Mammary epithelial cell (primary cell): ENCODE data around the genes CDH2, DSC2 and GAREM1.

DNA sequence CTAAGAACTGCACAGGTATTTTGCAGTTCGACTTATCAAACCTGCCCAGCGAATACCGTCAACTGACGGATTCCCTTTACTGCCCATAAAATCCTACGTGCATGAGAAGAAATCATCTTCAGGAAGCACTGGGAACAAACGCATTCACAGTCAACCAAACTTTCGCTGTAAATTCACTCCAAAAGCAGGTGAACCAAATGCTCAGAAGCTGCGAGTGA, 3.3 kb downstream of the ZNF521 start:
- CAGE, long polyA plus RNA = no peak
- RRBS = no CpG with 5 or more reads among the region's 8 CpGs

DNA sequence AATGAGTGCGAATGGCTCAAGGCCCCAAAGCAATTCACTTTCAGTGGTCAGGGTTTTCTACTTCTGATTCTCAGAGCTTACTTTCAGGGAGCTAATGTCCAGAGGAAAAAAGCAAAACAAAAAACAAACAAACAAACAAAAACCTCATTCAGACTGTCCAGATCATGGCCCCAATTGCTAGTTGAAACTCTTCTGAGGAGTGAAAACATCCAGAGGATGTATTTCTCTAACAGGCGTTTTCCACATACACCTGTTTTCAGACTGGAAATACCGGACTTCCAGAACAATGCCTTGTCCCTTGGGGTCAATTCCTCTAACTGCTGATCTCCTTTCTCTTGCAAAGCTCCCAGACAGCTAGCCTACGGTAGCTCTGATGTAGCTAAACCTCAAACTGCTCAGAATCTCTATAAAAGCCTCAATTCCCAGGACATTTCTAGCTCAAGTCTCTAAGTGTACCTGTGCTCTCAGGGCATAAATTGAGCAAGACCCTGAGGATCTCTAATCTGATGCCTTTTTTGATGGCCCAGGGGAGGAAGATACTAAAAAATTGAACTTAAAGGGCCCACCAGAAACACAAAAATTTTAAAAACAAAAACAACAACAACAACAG, 323.5 kb upstream of the ZNF521 start:
- CAGE, long polyA plus RNA = no peak
- RRBS = no CpG with 5 or more reads among the region's 4 CpGs

DNA sequence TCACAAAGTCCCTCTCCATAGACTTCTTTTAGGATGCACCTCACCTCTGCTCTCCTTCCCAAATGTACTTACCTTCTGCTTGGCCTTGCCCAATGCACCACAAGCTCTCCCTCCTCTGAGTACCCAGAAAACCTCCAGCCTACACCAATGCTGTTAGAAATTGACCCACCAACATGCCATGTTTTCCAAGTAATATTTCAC, 359.5 kb upstream of the ZNF521 start:
- CAGE, long polyA plus RNA = no peak

DNA sequence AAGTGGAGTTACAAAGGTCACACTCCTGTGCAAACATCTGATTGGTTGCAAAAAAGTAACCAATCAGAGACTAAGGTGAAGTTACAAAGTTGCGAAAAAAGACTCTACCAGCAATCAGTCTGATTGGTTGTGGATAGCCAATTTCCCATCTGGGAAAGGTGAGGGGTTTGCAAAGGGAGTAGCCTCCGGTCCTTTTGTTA, 131.9 kb downstream of the SS18 start:
- CAGE, long polyA plus RNA = no peak
- RRBS = no CpG with 5 or more reads among the region's 2 CpGs

DNA sequence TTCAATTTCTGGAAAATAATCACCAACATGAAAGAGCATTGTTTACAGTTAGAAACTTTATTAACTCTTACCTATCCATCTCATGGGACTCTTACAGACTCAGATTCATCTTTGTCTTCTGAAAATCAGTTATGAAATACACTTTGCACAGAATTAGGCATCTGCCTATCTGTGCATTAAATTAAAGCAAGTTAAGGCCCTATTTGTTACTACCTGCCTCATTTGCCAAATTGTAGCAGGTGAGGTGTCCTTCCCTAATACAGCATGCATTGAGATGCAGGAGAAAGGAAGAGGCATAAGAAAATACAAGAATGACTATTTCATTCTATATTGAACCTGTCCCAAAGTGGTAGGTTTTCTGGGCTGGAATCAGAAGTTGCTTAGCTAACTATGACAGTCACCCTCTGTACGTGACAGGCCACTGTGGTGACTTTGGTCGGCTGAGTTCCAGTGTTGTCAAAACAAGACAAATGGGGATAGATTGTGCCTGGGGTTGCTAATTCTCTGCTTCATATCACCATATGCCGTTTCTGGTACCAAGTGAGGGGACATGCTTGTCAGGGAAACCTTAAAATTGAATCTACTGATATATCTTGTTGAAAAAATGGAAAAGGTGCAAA, 158.2 kb downstream of the KCTD1 start:
- CAGE, long polyA plus RNA = no peak
- RRBS = no CpG with 5 or more reads among the region's 3 CpGs

- CAGE, long polyA plus RNA = no peak
- RRBS = no CpG with 5 or more reads among the region's 10 CpGs
Observed at GRCh38 chr18:26440374-26440957, 107.9 kb downstream of the KCTD1 start.

DNA sequence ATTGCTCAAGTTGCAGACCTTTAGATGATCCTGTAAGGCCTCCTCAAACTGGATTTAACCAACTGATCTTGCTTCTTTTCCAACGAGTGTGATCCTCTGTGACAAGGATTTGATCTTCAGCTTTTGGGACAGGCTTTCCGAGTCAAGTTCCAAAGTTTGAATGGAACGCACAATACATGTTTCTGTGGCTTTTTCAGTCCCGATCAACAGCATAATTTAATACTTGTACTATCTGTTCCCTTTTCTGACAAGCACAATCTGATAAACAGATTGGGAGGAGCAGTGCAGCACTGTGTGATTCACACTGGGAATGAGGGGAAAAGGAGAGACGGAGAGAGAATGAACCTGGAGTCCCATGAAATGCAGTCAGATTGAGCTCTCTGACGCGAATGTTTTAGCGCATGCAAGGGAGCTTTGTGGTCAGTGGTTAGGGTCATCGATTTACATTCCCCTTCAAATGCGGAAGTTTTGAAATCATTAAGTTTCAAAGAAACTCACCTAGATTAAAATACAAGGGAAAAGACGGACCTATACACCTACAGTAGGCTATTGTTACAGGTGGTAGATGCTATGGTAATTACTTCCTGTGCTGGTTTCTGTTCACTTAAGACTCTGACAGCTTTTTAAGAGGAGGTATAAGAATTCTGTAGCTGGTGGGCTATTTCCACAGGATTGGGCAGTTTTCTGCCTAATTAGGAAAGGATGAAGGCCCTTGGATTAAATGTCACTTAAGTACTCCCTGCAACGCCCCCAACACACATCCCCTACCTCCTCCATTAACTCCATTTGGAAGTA, 99.6 kb downstream of the KCTD1 start:
- CAGE, long polyA plus RNA = no peak
- RRBS = no CpG with 5 or more reads among the region's 12 CpGs

GRCh38 chr18:26546486-26547510, 1.6 kb downstream of the KCTD1 start:
- CAGE, long polyA plus RNA = no peak
- RRBS = no CpG with 5 or more reads among the region's 67 CpGs

- CAGE, long polyA plus RNA = no peak
- RRBS = no CpG with 5 or more reads among the region's 17 CpGs
Observed at GRCh38 chr18:26550039-26550346, 1.6 kb upstream of the KCTD1 start.

DNA sequence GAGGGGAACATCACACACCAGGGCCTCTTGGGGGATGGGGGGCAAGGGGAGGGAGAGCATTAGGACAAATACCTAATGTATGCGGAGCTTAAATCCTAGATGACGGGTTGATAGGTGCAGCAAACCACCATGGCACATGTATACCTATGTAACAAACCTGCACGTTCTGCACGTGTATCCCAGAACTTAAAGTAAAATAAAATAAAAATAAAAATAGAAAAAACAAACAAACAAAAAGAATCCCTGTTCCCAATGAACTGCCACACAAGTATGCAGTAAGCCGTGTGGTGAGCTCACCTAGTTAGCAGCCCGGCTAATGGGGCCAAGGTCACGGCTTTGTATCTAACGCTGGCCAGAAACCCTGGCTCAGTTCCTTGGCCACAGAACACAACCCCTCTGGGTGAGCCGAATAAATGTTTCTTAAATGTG, 41.3 kb downstream of the CHST9 start:
- CAGE, long polyA plus RNA = no peak
- RRBS = no CpG with 5 or more reads among the region's 9 CpGs

DNA sequence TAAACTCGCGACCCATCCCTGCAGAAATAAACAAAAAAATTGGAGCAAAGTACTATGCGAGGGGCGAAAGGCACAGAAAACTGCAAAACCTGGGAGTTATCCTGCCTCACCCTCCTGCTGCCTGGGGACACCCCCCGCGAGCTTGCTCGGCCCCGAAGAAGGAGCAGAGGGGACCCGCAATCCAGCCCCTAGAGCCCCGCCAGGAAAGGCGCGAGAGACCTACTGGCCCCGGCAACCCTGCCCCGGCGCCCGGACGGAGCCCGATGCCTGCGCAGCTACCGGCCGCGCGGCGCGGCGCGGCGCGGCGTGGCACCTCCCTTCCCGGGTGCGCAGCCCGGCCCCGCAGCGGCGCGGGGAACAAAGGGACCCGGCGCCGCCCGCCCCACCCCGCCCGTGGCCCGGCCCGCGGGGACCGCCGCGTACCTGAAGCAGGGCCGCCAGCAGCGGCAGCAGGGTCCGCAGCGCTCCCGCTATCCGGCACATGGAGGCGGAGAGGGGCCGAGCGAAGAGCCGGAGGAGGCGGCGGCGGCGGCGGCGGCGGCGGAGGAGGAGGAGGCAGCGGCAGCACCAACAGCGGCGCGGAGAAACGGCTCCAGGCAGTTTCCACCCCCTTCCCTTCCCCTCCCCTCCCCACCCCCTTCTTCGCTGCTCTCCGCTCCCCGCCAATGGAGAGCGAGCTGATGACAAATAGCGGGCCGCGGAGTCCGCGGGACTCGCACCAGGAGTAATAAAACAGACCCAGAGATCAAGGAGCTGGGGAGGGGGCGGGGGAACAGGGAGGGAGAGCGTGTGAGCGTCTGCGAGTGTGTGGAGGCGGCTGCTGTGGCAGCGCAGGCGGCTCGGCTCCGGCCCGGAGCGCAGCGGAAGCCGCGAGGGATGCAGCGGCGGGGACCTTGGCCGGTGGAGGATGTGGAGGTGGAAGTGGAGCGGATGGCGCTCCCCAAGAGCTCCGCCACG, at the start of gene CDH2:
TSS of gene CDH2 (minus strand) at position 591 of the 957 bp plus-strand sequence.
- CAGE, long polyA plus RNA = no peak
- RRBS = 2% methylated on average over 37 of the region's 103 CpGs

GRCh38 chr18:28177497-28178242, 740 bp upstream of the CDH2 start:
- CAGE, long polyA plus RNA = no peak
- RRBS = 1% methylated on average over 46 of the region's 116 CpGs

- CAGE, long polyA plus RNA = no peak
- RRBS = no CpG with 5 or more reads among the region's 4 CpGs
Observed at GRCh38 chr18:31070593-31070883, 28.0 kb upstream of the DSC3 start.

GRCh38 chr18:31101834-31102771, at the start of gene DSC2:
Gene DSC2 (minus strand): TSS chr18:31102421.
- CAGE, long polyA plus RNA = no peak
- RRBS = 1% methylated on average over 27 of the region's 64 CpGs

GRCh38 chr18:31103036-31103523, 859 bp upstream of the DSC2 start:
- CAGE, long polyA plus RNA = no peak
- RRBS = no CpG with 5 or more reads among the region's 4 CpGs

- CAGE, long polyA plus RNA = no peak
- RRBS = no CpG with 5 or more reads among the region's 5 CpGs
Observed at GRCh38 chr18:31546099-31546667, 45.5 kb upstream of the TTR start.

GRCh38 chr18:31941903-31942259, 1.0 kb downstream of the TRAPPC8 start:
- CAGE, long polyA plus RNA = no peak
- RRBS = no CpG with 5 or more reads among the region's 4 CpGs

DNA sequence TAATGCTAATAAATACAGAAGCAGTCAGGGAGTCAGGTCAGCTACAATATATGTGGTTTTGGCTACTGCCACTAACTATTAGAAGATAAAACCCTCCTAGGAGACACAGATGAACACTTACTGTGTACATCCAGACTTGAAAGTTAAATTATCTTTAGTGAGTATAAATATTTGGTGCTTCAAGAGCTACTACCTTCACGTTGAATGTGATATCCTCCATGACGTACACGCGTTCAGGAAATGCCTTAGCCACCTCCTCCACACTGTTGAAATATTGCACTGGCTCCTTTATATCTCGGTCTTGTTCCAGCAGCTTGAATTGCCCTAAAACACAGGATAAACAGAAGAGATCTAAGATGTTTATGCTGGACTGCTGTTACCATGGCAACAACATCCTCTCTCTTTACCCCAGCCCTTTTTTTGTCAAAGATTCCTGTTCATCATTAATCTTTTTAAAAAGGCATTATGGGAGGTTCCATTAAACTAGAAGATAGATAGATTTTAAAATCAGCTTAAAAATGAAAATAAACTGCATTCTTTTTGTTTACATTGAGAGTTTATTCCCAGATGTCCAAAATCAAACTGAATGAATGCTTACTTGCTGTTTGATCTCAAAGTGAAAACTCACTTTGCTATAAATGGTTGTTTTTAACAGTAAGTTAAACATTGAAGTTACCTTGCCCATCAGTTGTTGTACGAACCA, 120.3 kb downstream of the MEP1B start:
- CAGE, long polyA plus RNA = no peak
- RRBS = no CpG with 5 or more reads among the region's 6 CpGs

DNA sequence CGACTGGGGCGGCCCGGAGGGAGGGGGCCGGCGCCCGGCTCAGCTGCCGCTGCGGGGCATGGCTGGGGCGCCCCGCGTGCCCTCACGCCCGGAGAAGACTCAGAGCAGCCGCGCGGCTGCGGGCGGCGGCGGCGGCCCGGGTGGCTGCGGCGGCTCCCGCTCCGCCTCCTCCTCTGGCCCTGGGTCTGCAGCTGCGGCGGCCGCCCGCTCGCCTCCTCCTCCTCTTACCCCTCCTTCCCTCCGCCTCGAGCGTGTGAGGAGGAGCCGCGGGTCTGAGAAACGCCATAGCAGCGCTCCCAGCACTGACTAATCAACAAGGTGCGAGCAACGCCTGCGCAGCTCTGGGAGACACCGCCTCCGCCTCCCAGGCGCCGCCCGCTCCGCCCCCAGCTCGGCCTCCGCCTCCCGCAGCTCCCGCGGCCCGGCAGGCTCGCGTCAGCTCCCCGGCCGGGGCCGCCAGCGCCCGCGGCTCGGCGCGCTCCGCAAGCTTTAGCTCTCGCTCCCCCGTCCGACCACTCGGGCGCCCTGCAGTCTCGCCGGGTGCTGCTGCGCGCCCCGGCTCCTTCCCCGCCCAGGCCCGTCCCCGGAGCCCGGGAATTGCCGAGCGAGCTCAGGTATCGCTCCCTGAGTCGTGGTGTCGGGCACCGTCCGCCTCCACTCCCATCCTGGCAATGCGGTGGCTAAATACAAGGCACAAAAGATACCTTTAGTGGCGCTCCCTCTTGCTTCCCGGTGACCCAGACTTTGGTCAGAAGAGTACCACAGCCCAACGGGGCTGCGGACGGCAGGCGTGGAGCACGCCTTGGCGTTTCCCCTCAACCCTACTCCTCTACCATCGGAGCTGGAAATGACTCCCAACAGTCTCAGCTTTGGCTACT, at the start of gene GAREM1:
TSS of gene GAREM1 (minus strand) at position 308 of the 878 bp plus-strand sequence.
- CAGE, long polyA plus RNA = no peak
- RRBS = 1% methylated on average over 32 of the region's 96 CpGs

DNA sequence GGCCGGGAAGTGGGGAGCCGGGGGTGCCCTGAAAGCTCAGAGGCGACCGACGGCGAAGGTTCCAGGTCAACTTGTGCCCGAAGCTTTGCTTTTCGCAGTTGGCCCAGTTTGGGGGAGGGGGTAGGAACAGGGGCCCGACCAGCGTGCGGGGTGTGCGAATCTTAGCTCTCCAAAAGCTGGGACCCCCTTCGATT, 1.9 kb downstream of the KLHL14 start:
- CAGE, long polyA plus RNA = no peak
- RRBS = no CpG with 5 or more reads among the region's 13 CpGs